Measurements from ENCODE around the genes PLA2G4C, SYNGR4 and CA11.

DNA sequence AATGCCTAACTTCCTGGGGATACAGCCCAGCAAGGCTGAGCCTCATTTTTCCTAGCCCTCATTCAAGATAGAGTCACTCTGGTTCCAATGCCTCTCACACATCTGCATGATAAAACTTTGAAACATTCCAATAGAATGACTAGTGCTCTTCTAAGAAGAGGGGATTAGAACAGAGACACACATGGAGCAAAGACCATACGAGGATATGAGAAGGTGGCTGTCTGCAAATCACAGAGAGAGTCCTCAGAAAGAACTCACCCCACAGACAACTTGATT, 20.7 kb upstream of the CABP5 start:
- PRO-cap, result no peak

DNA sequence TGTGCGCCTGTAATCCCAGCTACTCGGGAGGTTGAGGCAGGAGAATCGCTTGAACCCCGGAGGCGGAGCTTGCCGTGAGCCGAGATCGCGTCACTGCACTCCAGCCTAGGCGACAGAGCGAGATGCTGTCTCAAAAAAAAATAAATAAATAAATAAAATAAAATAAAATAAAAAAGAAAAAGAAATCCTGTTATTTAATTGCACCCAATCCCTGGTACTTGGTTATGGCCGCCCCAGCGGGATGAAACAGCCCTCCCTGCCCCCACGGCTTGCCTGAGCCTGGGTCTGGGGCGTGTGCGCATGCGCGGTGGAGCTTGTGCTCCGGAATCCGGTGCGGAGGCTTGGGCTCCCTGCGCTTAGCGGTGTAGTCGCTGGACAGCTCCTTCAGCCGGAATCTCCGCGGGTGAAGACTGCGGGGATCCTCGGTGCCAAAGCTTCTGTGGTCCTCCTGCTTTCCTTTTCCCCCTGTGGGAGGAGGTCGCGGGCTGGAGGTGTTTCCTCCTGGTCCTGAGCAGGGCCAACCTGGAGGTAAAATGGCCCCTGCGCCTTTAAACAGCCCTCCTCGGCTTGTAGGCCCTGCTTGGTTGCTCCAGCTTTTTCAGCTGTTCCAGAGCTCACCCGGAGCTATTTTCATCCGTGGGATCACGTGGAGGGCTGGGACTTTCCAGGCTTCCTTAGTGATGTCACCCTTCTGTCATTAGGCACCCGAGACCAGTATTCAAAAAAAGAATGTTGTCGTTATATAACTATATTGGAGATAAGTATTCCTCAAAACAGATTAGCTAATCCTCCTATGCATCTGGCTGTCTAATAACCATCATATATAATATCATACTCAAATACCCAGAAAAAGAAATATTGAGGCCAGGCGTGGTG, at the start of gene PLA2G4C:
Gene PLA2G4C, minus strand, starts transcription at position 604 of the 876 bp plus-strand sequence.
- PRO-cap, result no peak

DNA sequence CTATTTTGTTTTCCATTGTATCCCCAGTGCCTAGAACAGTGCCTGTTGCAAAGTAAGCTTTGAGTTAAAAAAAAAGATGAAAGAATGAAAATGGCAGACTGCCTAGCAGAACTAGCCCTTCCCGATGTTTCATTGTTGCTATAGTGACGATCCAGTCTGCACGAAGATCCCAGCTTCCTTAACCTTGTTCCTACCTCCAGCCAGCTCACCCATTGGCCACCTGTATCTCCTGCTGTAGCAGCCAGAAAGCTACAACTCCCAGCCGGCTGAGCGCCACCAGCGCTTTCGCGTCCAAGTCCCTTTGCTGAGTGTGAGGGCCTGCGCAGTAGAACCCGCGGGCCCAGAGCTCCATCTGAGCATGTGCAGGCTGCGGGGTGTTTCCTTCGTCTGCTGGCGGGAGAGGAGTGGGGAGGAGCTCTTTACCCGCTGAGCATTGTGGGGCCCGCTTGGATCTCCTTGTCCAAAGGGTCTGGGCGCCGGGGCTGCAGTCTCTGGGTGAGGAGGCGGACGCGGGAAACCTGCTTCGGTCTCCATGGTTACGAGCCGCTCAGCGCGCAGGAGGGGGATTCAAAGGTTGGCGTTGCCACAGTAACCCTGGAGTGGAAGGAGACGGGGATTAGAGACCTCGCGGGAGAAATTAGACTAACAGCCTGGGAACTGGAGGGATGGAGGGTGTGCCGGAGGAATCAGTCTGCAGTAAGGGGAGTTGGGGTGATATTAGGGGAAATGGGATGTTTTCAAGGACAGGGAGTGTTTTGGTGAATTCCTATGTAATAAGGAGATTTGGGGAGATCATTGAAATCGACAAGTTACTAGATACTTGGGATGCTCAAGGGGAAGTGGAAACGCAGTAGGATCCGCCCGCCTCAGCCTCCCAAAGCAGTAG, 33.4 kb downstream of the ZSWIM9 start:
- PRO-cap, result bidirectional peak, plus-strand start at position 485 of the sequence, minus-strand start at position 303 of the sequence

GRCh38 chr19:48211244-48211944, 40.9 kb downstream of the ZSWIM9 start:
- PRO-cap, result no peak

DNA sequence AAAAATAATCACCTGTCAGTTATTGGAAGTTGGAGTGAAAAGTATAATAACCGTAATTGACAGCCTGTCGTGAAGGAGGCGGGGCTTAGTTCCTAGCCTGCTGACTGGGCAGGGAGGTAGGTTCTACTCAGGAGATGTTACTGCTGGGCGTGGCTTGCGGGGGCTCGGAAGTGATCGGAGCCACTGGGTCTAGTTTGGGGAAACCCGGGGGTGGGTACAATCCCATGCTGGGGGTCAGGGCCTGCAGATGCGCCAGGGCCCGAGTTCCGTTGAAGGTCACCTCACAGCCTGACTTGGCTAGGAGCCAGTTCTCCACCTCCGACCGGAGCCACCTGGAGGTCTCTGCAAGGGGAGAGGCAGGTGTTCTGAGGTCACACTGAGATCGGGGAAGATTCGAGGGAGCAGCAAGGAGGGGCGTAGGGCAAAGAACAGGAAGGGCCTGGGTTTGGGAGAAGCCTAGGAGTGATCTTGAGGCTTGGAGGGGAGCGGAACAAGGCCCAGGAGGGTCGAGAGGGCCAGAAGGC, 7.8 kb downstream of the EMP3 start:
- PRO-cap, result bidirectional peak, plus-strand start at position 217 of the sequence, minus-strand start outside the sequence

DNA sequence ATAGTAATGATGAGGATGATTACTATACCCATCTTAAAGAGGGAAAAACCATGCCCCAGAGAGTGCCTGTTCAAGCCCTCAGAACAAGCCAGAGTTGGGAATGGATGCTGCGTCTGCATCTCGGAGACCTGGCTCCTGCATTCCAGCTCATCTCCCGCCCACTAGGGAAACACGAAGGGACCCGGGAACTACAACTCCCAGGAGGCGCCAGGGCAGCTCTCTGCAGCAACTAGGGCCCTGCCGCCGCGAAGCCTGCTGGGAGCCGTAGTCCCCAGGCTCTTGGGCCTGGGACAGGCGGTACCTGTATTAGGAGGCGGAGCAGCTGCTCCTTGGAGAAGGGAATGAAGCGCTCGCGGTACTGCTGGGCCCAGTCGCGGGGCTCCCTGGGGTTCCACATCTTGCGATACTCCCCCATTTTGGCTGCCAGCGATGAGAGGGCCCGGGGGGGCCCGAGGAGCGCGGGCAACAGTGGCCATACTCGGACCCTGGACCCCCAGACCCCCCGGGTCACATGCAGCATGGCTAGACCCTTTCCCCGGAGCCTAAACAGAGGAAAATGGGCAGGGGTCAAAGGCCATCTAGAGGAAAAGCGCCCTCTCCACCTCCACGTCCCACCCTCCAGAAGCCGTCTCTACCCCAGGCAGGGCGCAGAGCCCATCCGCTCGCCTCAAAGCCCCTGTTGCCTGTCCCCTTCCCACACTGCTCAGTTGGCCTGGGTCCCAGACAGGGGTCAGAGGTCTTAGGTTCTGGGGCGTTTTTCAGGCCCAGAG, 565 bp downstream of the TMEM143 start:
- PRO-cap, result unidirectional peak, plus-strand start at position 415 of the sequence

DNA sequence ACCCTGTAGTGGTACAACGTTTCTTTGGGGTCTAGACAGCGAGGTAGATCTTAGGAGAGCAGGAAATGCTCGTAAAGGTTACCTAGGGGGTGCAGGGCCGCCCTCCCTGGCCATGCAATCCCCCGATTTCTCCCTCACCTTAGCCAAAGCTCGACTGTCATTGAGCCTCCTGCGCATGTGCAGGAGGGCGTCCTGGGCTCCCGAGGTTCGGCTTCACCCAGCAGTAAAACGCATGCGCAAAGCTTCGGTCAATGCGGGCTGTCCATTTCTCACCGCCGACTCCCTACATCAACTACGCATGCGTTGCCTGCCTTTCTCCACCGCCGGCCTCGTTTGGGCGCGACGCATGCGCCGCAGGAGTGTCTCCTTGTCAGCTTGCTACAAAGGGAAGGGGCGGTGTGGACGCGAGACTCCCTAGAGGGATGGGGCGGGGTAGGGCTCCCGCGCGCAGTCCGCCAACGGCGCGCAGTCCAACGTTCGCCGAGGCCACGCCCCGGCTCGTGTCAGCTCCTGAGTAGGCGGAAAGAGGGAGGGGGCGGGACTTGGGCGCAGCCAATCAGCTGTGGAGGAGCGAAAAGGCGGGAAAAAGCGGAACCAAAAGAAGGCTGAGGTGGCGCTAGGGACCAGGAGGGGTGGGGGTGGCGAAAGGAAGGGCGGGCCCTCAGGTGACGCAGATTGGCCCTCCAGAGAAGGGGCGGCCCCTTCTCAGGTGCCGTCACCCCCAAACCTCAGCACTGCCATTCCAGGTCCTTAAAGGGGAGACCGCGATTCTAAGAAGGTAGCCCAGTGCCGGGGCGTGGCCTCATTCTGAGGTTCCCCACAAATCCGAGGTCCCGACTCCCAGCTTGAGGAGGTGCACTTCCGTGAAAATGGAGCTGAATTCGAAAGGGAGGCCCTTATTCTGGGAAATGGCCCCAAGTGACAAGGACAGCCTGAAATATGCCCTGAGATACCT, at the start of gene SYNGR4:
Gene SYNGR4, plus strand, starts transcription at position 608 of the 955 bp plus-strand sequence.
- PRO-cap, result bidirectional peak, plus-strand start at position 626 of the sequence, minus-strand start at position 159 of the sequence

GRCh38 chr19:48398422-48398881, 5.0 kb downstream of the GRIN2D start:
- PRO-cap, result no peak

DNA sequence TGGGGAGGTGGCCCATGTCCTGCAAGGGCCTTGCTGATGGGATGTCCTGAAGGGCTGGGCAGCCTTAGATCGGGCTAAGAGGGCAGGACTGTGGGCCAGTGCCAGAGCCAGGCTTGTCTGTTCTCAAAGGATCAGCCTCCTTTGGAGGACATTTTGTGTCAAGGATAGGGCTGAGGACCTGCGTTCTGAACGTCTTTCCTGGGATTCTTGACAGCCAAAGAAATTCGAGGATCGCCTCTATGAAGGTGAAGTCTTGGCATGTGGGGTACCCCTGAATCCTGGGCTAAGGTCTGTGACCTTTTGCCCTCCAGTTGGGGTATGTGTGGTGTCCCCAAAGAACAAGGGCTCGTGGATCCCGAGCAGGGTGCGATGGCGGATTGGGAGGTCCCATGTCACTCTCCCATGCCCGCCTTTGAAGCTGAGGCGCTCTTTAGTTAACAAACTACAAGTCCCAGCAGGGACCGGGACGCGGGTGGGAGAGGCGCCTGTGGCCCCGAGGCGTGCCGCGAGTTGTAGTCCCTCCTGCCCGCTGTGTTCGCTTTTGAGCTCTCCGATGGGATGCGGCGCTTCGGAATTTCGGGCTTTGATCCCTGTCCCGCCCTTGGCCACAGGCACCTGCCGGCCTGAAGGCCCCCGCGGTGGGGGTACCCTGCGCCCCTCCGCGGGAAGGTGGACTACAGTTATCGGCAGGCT, 10.8 kb downstream of the CYTH2 start:
- PRO-cap, result no peak

- PRO-cap, result no peak
Measured at GRCh38 chr19:48489721-48490038, 20.5 kb downstream of the CYTH2 start.

- PRO-cap, result no peak
Measured at GRCh38 chr19:48556218-48556590, 4.2 kb downstream of the SULT2B1 start.

DNA sequence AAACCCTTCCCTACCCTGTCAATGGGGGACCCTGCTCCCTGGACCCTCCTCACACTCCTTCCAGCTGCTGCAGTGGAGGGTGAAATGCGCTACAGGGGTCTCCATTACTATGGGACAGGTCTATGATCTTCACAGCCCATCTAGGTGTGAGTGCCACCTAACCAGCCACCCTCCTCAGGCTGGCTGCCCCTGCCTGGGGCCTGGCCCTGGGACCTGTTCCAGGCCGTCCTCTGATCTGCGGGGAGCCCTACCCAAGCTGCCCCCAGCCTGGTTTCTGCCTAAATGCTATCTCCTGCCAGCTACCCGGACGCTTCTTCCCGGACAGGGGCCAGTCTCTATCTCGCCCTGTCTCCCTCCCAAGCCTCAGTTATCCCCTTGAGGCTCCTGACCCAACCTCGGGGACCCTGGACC, 734 bp downstream of the FAM83E start:
- PRO-cap, result no peak

GRCh38 chr19:48616608-48617555, 2.0 kb upstream of the FAM83E start:
- PRO-cap, result no peak

DNA sequence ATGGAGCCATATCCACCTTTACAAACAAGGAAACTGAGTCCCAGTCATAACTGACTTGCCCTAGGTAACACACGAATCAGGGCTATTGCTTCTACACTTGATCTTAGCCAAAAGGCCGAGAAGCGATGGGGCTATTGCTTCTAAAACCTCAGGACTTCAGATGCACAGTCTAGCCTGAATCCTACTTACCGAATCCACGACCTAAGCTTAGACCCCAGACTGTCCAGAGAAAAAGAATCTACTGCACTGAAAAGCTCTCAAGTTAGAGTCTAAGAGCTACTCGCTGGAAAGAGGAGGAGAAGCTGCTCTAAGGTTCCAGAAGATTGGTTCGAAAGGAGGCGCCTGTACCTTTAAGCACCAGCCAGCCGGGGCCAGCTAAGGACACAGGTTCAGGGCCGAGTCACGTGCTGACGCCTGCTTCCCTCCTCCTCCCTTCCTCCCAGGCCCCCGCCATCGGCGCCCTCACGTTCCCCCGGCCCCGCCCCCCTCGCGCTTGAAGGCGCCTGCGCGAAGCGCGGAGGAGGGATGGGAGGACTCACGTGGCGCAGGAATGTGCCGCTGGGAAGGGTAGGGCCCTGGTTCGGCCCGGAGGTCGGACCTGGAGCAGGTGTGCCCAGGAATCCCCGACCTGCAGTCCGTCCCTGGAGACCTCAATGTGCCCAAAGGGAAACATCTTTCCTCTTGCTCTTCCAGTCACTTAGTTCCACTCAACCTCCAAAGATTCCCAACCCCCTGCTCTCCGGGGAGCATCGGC, 2.8 kb downstream of the DBP start:
- PRO-cap, result unidirectional peak, plus-strand start at position 547 of the sequence

DNA sequence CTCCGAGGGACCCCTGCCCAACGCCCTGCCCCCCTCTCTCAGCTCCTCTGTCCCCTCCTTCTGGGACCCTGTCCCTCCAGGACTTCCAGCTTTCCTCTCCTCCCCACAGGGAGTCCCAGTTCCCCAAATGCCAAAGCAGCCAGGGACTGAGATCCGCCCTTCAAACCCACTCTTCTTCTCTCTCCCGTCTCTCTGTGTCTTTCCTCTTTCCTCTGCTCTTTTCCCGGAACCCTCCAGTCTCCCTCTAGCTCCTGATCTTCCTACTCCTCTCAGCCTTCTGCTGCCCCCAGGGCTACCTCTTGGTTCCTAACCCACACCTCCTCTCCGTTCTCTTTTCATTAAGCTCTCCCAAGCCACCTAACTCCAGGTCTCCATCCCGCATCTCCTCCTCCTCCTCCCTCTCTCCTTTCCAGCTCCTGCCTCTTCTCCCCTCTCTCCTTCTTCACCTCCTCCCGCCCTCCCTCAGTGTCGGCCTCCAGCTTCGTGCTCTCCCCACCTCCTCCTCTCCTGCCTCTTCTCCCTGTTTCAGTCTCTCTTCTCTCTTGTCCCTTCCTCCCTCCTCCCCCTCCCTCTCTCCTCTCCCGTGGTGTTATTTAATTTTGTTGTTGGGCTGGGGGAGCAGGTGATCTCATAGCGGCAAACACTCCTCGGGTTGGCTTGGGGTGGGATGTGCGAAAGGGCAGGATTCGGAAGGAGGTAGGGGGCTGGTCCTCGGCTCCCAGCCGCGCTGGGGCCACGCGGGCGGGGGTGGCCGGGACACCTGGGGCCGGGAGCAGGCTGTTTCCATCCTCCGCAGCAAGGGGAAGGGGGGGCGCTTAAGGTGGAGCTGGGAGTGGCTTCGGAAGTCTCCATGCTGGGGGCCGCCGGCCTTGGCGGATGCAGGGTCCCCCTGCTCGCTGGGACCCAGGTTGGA, at the start of gene CA11:
Gene CA11, minus strand, starts transcription at position 544 of the 913 bp plus-strand sequence.
- PRO-cap, result bidirectional peak, plus-strand start at position 844 of the sequence, minus-strand start at position 732 of the sequence

- PRO-cap, result no peak
Measured at GRCh38 chr19:48696132-48697191, 691 bp downstream of the FUT2 start.

- PRO-cap, result unidirectional peak, minus-strand start at chr19:48714003; unidirectional peak, minus-strand start at chr19:48714047; bidirectional peak, plus-strand start at chr19:48714401, minus-strand start at chr19:48714115; bidirectional peak, plus-strand start at chr19:48714598, minus-strand start at chr19:48714485
Measured at GRCh38 chr19:48713718-48714871, 5.4 kb downstream of the MAMSTR start.

GRCh38 chr19:48720178-48721395, 1.1 kb upstream of the MAMSTR start:
- PRO-cap, result bidirectional peak, plus-strand start at chr19:48720866, minus-strand start at chr19:48720674

DNA sequence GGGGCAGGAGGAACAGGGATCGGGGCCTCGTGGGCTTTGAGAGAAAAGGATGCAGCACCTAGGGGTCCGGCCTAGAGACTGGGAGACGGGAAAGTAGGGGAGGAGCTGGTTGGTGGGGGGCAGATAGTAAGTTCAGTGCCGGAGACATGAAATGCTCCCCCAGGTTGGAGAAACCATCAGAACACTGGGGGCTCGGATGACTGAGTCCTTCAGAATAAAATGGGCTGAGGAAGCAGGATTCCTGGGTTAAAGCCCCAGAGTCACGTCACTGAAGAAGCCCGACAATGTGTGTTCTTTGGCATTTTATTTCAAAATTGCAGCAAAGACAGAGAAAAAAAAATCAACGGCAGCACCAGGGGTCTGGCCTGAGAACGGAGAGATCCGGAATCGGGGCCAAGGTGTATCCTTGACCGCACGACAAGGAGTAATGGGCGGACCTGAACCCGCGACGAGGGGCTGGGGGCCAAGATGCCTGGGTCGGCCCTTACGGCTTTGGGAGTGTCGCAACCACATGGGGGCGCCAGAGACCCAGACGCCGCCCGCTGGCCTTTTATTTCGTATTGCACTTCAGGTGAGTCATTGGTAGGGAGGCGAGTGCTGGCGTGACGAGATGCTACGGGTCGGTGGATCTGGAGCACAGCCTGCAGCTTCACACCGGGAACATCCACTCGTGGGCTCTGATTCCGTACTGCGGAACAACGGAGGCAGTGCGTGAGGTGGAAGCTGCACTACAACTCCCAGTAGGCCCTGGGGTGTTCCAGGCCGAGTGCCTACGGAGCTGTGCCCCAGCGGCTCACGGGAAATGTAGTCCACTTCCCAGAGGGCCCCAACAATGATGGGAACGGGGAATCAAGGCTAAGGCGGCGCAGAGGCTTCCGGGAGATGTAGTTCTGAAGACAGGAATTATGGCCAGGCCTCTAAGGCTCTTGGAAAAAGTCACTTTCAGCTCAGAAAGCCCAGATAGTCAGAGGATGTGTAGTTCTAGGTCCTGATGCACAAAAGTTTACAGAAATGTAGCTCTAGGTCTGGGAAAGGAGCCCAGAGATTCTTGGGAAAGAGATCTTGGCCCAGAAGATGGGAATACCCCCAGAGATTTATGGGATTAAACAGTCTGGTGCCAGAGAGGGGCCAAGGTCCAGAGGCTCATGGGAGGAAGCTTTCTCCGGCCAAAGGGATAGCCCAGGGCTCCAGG, 15.7 kb downstream of the BCAT2 start:
- PRO-cap, result no peak

- PRO-cap, result no peak
Measured at GRCh38 chr19:48860033-48860583, 8.3 kb downstream of the PLEKHA4 start.

Measured in NALM6 (cell line).